ENCODE data around the genes SPIN2A, ARHGEF9, ZC3H12B and VSIG4.

- RRBS, 2 experiments = no CpG with 5 or more reads among the region's 1 CpG
These were observed 3.2 kb upstream of the FGD1 start for GRCh38 chrX:54499197-54499662.

DNA sequence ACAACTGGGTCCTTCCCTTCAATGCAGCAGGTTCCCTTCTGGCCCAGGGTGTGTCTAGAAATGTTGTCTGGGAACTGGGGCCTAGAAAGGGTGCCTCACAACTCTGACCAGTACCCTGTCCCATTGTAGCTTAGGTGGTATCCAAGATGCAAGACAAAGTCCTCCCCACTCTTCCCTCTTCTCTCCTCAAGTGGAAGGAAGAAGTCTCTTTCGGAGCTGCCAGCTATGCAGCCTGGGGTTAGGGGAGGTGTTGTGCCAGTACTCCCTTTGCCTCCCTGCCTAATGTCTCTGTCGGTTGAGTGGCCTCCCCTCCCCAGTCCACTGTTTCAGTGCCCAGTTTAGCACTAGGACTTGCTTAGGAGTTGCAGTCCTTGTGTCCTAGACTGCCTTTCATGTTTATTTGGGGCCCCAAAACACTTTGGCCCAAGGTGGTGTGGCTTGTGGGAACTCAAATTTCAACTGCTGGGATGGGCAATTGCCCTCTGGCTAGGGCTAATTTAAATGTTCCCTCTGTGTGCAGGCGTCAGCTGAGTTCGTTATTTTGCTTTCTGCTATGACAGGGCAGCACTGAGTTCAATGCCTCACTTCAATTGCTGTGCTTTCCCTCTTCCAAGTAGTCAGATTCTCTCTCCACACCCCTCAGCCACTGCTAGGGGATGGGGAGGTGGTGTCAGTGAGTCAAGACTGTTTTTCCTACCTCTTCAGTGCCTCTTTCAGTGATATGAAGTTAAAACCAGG lies 51.3 kb downstream of the ITIH6 start:
- RRBS, 2 experiments = no CpG with 5 or more reads among the region's 4 CpGs

DNA sequence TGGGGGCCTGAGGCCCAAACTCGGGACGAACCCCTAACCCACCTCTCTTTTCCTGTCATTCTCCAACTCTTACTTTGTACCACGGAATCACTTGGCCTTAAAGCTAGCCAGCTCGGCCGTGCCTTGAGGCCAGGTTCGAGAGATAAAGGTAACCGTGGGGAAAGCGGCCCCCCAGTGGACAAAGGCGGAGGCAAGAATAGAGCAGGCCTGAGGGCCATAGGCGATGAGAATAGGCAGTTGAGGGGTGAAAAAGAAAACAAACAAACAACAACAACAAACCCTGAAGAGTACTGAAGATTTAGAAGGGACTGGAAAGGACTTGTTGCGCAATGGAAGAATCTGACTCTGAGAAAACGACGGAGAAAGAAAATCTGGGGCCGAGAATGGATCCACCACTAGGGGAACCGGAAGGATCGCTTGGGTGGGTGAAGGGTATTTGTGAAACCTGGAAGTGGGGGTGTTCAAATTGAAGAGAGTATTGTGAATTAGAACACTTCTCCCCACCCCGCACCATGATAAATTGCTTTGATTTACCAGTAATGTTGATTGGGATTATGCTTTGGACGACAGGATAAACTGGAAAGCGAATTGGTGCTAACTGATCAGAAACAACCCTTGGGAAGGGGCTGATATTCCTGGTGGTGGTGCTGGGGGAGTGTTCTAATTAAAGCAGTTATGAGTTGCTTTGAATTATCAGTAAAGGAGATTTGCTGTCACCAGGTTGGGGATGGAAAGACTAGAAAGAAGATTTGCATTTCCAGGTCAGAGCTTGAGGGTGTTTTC lies 641 bp downstream of the RRAGB start:
- RRBS, 2 experiments = no CpG with 5 or more reads among the region's 19 CpGs

DNA sequence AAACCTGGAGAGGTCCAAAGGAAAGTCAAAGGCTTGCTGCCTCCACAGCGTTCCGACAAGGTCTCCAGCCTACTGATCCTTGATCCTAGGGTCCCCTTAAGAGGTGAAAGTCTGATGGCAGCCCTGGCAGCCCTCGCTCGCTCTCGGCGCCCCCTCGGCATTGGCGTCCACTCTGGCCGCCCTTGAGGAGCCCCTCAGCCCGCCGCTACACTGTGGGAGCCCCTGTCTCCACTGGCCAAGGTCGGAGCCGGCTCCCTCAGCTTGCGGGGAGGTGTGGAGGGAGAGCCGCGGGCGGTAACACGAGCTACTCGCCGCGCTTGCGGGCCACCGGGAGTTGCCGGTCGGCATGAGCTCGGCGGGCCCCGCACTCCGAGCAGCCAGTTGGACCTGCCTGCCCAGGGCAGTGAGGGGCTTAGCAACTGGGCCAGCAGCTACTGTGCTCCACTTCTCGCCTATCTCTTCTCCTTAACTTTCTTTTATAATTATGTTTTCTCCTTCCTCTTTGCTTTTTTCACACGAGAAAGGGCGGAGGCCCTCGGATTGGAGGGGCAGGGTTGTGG lies 38.2 kb downstream of the NBDY start:
- RRBS, 2 experiments = no CpG with 5 or more reads among the region's 33 CpGs

GRCh38 chrX:56994152-56995026 lies 952 bp downstream of the SPIN3 start:
- RRBS, 2 experiments = no CpG with 5 or more reads among the region's 17 CpGs

- RRBS, 2 experiments = no CpG with 5 or more reads among the region's 31 CpGs
These were observed at the start of gene SPIN2A for GRCh38 chrX:57136777-57137953. Gene SPIN2A, minus strand, starts transcription at chrX:57137397.

- RRBS, 2 experiments = no CpG with 5 or more reads among the region's 6 CpGs
These were observed 129.5 kb downstream of the ARHGEF9 start for GRCh38 chrX:63655444-63655919.

- RRBS, 2 experiments = no CpG with 5 or more reads among the region's 5 CpGs
These were observed 128.1 kb downstream of the ARHGEF9 start for GRCh38 chrX:63656795-63657357.

DNA sequence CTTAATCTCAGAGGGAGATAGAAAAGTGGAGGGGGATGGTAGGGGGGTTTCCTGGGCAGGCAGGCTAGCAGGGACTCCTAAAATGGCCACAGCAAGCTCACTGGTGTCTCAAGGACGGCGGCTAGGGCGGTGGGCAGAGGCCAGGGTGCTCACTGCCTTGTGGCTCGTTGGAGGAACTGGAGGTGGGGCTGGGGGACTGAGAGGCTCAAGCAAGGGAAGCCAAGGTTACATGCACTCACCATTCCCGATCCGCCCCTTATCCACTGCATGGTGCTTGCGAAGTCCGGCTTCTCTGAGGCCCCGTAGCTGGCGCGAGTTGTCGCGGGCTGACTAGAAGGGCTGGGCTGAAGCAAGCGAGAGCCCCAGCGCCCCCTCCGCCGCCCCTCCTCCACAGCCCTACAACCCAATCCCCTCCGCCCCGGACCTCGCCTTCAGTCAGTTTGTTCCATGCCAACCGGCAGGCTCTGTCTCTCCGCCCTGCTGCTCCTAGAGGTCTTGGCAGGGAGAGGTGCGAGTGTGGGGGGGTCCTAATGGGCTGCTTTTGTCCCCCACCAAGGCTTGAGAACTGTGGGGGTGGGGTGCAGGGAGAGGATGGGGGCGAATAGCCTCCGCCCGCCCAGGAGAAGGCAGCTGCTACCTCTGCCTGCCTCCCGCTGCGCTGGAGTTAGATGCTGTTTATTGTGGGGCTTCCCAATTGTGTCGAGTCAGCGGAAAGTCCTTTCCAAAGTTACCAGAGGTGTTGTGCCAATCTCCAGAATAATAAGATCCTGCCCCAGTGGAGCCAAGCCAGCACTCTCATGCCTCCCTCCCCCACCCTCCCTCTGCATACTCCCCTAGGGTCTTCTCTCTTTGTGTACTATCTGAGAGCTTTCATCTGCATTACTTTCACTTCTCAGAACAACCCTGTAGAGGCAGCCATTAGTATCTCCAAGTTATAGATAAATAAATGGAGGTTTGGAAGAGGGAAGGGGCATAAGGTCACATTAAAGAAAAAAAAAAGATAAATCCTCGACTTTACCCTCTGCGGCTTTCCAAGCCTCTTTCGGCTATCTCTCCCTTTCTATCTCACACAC lies at the start of gene ARHGEF9:
Gene ARHGEF9 (minus strand): TSS at position 338 of the 1,073 bp plus-strand sequence.
- RRBS, 2 experiments = 43 to 65% methylated on average over 1 to 2 of the region's 33 CpGs

DNA sequence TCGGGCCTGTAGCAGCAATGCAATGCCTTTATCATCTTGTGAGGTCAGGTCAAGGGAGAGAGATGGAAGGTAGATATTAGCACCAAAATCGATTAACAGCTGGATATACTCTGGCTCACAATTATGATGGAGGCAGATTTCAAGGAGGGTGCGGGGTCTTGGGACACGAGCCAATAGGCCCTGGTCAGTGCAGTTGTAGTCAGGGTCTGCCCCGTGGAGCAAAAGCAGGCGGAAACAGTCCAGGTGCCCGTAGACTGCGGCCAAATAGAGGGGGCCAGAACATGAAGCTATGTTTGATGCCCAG lies 5.6 kb downstream of the ASB12 start:
- RRBS, 2 experiments = no CpG with 5 or more reads among the region's 8 CpGs

- RRBS, 2 experiments = no CpG with 5 or more reads among the region's 42 CpGs
These were observed at the start of gene ZC3H12B for GRCh38 chrX:65034021-65034997. Gene ZC3H12B, plus strand, starts transcription at chrX:65034826.

DNA sequence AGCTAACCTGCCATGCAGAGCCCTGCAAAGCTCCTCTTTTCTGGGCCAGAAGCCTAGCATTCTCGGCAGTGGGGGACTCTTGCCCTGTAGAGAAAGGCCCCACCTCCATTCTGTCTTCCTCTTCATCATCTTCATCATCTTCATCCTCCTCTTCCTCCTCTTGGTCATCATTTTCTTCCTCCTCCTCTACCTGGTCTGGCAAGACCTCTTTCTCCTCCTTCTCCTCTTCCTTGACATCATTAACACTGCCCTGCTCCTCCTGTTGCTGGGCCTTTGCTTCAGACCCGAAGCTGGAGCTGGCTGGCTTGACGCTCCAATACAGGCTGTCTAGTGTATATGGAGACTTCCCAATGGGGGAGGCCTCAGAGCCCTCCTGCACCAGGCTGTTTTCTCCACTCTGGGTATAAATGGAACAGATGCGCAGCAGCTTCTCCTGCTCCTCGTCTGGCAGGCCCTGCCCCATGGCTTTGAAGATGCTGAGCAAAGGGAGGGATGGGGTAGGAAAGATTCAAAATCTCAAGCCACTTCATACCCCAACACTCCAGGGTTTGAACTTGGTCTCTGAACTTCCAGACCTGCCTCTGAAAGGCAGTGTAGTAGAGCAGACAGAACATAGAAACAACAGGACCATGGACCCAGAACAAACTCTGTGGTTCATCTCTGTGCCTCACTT lies 16.5 kb downstream of the LAS1L start:
- RRBS, 2 experiments = no CpG with 5 or more reads among the region's 5 CpGs

DNA sequence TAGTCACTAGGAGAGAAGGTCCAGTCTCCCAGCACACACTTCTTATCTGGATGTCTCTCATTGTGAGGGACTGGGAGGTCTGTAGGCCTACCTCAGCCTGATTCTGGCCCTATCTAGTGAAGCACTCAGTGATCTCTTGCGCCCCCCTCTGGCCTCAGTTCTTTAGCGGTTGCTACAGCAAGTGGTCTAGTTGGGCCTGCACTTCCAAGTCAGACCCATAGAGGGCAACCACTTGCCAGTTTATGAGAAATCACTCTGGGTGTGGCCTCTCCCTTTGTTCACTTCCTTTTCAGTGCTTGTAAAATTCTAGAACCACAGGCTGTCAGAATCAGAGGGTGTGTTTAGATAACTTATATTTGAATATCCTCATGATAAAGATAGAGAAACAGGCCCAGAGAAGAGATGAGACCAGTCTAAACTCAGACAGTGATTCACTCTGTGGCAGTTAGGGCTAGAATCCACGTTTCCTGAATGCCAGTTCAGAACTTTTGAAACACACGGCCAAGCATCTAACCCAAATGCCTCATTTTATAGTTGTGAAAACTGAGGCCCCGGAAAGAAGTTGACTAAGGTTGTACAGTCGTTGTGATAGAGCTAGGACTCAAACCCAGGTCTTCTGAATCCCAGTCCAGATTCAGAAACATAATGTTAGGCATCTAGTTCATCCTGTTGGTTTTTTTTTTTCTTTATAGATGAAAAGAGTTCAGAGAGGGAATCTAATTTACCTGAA lies 61.0 kb upstream of the LAS1L start:
- RRBS, 2 experiments = no CpG with 5 or more reads among the region's 6 CpGs

GRCh38 chrX:65596161-65596789 lies 61.7 kb upstream of the LAS1L start:
- RRBS, 2 experiments = no CpG with 5 or more reads among the region's 3 CpGs

DNA sequence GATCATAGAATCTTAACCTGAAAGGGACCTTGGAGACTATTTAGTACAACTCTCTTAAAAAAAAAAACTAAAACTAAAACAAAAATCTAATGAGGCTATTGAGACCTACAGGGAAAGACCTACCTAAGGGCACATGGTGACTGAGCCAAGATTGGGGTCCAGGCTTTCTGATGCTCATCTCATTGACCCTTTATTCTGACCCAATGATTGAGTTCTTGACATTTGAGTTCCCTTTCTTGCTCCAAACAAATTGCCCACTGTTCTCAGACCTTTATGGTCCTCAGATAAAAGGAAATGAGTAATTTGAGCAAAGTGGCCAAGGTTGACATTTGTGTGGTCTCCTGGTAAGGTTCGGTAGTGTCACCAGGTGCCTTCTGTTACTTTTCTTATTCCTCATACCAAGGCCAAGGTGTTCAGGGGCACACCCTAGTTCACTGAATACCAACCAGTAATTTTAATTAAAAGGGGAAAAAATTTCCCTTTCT lies 2.4 kb downstream of the MSN start:
- RRBS, 2 experiments = no CpG with 5 or more reads among the region's 1 CpG

DNA sequence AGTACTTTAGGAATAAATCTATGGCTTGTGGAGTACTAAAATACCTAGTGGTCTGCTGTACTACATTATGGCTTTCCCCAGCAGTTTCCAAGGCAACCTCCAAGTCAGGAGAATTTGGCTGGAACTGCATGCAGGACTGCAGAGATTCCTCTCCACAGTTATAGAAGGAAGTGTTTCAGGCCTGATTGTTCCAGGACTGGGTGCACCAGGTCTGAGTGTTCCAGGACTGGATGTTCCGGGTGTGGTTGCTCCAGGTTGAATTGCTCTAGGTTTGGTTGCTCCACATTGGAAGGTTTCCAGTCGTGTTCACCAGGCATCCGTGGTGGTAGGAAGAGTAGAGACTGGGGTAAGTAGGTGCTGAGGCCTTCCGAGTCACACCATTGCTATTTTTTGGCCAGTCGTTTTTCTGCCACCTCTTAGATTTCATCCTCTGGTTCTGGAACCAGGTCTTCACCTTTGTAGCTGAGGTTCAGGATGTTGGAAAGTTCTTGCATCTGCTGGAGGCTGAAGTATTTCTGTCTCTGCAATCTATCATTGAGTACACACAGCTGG lies 105.4 kb downstream of the MSN start:
- RRBS, 2 experiments = no CpG with 5 or more reads among the region's 5 CpGs

DNA sequence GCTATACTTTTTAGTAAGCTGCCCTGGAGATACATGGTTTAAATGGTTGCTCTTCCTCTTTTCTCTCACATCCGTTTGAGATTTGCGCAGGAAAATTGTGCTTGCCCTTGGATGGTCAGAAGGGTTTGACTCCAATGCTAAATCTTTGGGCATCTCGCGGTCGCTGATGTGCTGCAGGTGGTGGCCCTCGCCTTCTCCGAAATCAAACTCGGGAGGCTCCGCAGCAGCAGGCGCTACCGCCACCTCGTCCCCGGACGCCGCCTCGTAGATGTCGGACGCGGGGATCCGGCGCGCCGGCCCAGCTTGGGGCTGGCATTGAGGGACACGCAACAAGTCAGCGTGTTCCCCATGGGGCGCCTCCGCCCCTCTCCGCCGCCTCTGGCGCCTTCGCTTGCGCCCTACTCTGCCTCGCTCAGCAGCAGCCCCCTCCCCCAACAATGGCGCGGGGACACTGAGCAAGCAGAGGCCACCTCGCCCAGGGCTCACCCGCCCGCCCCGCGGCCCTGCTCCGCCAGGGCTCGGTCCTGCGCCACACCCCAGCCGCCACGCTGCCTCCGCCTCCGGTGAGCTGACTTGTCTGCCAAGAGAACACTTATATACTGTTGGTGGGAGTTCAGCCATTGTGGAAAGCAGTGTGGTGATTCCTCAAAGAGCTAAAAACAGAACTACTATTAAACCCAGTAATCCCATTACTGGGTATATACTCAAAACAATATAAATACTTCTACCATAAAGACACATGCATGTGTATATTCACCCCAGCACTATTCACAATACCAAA lies 154.6 kb downstream of the MSN start:
- RRBS, 2 experiments = no CpG with 5 or more reads among the region's 47 CpGs

- RRBS, 2 experiments = no CpG with 5 or more reads among the region's 6 CpGs
These were observed 26.3 kb downstream of the VSIG4 start for GRCh38 chrX:66013502-66014049.

GRCh38 chrX:66021943-66022506 lies 17.9 kb downstream of the VSIG4 start:
- RRBS, 2 experiments = no CpG with 5 or more reads among the region's 8 CpGs

DNA sequence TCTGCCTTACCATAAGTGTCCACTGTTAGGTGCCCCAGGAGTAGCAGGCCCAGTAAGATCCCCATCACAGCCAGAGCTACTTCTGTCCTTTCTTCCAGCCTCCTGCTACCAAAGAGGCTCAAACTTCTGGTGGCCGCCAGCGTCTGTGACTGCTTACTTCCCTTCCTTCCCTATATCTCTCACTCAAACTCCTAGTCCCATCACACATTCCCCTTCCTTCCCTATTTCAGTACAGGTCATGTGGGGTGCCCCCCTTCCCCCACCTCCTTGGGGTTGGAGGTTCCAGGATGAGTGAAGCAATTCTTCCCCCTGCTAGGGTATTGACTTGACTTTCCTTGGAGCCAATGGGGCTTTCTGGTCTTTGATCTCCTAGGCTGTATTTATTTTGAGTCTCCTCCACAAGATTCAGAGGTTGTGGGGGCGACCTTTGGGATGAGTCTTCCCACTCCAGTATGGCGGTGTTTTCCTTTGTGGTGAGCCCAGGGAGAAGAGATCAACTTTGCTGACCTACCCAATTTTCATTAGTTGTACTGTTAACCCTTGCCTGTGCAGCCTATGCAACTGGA lies at the start of gene VSIG4:
Gene VSIG4 (minus strand): TSS at position 147 of the 566 bp plus-strand sequence.
- RRBS, 2 experiments = no CpG with 5 or more reads among the region's 4 CpGs

Measured in LNCaP clone FGC (cell line).